AG08470 (cell line): ENCODE data around the genes SERGEF, MRGPRX3 and MRGPRX2.

GRCh38 chr11:16864884-16865247 is 126.4 kb downstream of the C11orf58 start:
- RRBS = no CpG with 5 or more reads among the region's 1 CpG

GRCh38 chr11:17011473-17012754 is 2.3 kb downstream of the PLEKHA7 start:
- RRBS = no CpG with 5 or more reads among the region's 13 CpGs

DNA sequence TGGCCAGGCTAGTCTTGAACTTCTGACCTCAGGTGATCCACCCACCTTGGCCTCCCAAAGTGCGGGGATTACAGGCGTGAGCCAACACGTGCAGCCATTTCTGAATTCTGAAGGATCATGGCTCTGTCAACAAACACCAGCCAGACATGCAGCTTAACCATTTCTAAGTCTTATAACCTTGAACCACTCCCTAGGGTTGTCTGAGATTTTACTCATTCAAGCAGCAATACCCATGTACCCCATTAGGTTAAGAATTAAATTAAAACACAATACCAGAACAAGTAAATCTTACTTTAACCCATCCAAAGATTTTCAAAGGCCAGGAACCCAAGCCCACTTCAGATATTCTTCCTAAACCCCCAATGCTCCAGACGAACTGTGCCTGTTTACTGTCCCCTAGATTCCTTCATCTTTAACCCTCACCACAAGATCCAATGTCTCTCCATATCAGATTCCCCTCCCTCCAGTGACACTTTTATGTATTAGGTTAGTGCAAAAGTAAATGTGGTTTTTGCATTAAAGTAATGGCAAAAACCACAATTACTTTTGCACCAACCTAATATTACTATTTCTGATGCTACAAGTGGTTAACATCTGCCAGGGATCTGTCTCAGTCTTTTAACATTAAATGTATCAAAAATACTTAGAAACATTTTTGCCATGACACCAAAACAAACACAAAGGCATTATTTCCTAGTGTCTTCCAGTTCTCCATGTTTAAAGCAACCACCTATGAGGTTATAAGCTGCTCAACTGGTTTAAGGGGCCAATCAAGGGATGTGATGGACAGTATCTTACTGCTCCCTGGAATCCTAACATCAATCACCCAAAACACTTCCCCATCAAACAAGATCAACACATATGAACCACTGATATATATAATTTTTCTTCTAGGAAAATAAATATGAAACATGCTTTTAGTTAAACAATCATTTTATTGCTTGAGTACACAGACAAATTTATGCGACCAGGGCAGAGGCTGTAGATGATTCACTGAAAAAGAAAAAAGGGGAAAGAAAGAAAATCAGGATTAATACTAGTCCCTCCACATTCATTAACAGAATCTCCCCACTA is 3.7 kb downstream of the RPS13 start:
- RRBS = no CpG with 5 or more reads among the region's 5 CpGs

DNA sequence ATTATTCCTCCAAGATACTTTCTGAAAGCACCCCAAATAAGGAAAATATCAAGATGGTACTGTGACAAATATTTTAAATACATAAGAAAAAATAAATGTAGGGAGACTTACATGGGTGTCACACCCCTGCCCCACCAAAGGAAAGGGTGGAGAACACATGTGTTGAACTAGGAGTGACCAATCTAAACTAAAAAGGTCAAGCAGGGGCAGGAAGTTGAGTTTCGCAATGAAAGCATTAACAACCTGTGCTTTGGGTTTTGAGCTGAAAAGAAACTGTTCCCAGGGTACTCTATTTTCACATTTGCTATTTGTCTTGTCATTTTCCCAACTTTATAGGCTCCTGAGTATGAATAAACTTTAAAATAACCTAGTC is 42.9 kb downstream of the PIK3C2A start:
- RRBS = no CpG with 5 or more reads among the region's 1 CpG

GRCh38 chr11:17224736-17225292 is 17.0 kb upstream of the PIK3C2A start:
- RRBS = no CpG with 5 or more reads among the region's 5 CpGs

GRCh38 chr11:18012837-18013903 is at the start of gene SERGEF:
SERGEF (minus strand) TSS chr11:18013047.
- RRBS = 2% methylated on average over 38 of the region's 105 CpGs

GRCh38 chr11:18132376-18132812 is at the start of gene MRGPRX3:
MRGPRX3 (plus strand) TSS chr11:18132571.
- RRBS = no CpG with 5 or more reads among the region's 3 CpGs

GRCh38 chr11:18310738-18311418 is 11.1 kb downstream of the HPS5 start:
- RRBS = no CpG with 5 or more reads among the region's 6 CpGs

DNA sequence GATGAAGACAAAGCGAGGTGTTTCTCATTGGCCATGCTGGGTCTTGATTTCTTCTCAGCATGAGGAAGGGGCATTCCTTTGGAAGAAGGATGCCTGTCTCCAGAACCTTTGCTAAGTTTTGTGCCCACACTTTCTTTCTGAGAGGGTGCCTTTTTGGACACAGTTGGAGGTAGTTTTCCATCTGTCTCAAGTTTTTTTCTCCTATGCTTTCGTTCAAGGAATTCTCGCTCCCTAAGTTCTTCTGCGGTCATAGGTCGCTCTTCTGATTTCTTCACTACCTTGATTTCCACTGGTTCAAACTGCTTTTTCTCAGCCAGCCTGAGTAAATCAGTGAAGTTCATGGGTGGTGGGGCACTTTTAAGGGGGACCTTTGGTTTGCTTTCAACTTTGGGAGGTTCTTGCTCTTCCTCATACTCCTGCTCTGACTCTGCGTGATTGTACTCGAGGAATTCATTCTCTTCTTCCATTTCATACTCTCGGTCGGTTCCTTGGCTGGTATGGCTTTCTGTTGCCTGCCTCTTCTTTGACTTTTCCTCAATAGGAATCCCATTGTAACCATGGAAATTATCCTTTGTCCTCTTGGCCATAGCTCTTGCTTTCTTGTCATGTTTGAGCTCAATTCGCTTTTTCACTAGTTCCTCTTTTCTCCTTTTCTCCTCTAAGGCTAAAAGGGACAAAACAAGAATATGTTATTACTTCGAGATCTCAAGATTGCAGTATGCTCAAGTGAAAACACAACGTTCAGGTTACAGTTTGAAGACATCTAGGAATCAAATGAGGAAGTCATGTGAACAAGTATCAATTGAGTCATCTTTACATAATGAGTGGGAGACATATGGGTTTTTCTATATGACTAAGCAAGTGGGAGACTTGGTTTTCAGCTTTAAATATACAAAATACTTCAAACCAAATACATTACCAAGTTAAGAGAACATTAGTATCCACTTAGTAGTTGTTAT is 16.1 kb downstream of the MISFA start:
- RRBS = no CpG with 5 or more reads among the region's 12 CpGs

GRCh38 chr11:19060442-19060927 is at the start of gene MRGPRX2:
MRGPRX2 (minus strand) TSS chr11:19060717.
- RRBS = no CpG with 5 or more reads among the region's 4 CpGs

DNA sequence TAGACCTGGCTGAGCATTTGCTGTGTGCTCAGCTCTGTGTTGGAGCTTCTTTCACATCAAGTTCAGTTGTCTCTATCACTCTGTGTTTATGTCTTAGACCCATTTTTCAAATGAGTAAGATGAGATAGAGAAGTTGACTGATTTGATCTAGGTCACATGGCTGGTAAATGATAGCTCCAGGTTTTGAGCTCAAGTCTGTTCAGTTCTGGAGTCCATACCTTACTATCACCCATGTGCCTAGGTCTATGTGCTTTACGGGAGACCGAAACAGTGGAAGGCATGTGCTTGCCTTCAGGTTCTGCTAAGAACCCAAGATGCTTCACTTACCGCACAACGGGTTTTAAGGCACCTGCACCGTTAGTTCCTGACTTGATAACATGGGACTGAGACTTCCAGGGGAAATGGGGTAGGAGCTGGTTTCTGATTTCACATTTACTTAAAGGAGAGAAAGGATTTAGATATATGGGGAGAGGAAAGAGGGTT is 20.6 kb downstream of the NAV2 start:
- RRBS = no CpG with 5 or more reads among the region's 5 CpGs

GRCh38 chr11:19798892-19799294 is 86.3 kb downstream of the NAV2 start:
- RRBS = no CpG with 5 or more reads among the region's 5 CpGs

- RRBS = no CpG with 5 or more reads among the region's 7 CpGs
Observed at GRCh38 chr11:19813491-19813802, 100.8 kb downstream of the NAV2 start.

DNA sequence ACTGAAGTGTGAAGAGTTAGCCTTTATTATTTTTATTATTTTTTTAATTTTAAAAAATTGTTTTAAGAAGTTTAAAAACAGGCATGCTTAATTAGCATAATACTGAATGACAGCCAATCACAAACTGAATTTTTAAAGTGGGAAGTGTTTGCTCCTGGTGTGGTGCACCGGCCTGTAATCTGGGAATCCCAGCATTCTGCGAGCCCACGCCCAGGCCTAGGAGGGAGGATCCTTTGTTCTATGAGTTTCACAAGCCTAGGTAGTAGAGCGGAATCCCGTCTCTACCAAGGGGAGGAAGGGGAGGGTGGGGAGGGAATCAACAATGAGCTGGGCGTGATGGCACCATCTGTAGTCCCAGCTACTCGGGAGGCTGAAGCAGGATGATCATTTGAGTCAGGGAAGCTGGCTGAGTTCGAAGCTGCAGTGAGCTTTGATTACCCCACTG is 115.1 kb downstream of the NAV2 start:
- RRBS = no CpG with 5 or more reads among the region's 8 CpGs

- RRBS = no CpG with 5 or more reads among the region's 6 CpGs
Observed at GRCh38 chr11:20011111-20011821, 149.0 kb downstream of the DBX1 start.

DNA sequence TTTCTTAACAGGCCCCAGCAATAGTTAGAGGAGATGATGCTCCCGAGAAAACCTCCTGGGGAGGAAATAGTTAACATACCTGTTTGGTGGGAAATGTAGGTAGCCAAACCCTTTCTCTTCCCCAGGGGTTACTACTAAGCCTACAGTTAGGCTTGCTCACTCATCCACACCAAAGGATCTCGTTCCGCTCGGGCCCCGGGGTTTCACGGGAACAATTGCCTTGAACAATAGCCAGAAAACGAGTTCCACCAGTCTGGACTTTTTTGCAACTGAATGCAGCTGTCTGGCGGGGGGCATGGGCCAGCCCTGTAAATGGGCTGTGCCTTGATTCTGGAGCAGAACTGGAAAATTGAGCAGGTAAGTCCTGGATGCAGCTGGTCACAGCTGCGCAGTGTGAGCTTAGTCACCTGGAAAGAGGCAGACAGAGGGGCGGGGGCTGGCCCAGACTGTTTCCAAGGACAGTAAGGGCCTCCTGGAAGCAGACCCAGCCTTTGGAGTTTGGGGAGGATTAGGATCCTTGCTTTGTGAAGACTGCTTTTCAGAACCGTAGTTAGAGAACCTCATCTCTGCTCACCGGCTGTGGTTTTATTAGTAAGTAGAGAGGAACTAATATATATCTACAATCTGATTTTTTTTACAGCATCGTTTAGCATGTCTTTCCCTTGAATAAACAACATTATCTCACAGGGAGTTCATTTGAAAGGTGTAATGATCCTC is 133.0 kb downstream of the DBX1 start:
- RRBS = no CpG with 5 or more reads among the region's 13 CpGs

- RRBS = no CpG with 5 or more reads among the region's 9 CpGs
Observed at GRCh38 chr11:20031006-20031690, 129.1 kb downstream of the DBX1 start.

GRCh38 chr11:20044968-20045818 is 115.1 kb downstream of the DBX1 start:
- RRBS = 91% methylated on average over 3 of the region's 25 CpGs

GRCh38 chr11:20382758-20383734 is 4.5 kb upstream of the PRMT3 start:
- RRBS = no CpG with 5 or more reads among the region's 7 CpGs